ENCODE data around the gene SLC26A6.

GRCh38 chr3:46883627-46884299, 6.2 kb downstream of the PTH1R start:
- PRO-cap, result no peak

- PRO-cap, result no peak
Observed at GRCh38 chr3:47123271-47123635, 40.7 kb downstream of the SETD2 start.

GRCh38 chr3:47406115-47406996, 25.5 kb downstream of the PTPN23 start:
- PRO-cap, result no peak

DNA sequence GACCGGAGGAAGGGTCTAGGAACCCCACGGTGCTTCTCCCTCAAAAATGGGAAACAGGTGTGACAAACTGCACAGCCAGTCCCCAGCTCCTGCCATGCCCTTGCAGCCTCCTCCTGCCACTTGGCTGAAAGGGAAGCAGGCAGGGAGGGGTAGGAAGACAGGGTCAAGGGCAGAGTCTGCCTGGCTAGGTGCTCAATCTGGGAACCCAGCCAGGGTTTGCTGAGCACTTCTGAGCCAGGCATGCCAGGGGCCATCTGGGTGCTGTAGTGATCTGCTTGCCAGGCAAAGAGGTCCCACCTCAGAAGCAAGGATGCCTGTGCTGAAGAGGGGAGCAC, 41.2 kb downstream of the PTPN23 start:
- PRO-cap, result no peak

GRCh38 chr3:47635933-47636479, 57.3 kb upstream of the CSPG5 start:
- PRO-cap, result no peak

DNA sequence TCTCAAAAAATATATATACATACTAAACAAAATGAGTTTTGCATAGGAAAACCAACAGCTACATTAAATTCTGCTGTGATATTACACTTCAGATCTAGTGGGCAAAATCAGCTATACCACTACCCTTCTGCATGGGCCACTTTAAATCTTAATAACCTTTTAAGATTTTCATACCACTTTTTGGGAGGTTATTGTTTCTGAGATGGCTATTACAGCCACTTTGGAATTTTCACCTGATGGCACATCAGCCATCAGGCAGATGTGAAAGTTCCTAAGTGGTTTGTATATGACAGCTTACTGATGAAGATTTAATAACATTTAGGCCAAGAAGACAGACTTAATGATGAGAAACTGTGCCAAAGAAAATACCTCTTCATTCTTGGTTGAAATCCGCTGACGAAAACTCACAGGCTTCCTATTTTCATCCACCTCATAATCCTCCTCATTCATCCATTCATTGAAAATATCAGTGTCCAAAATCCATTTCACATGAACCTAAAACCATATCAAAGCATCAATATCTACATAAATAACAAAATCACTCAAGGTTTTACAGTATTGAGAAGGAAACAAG, 71.3 kb downstream of the SMARCC1 start:
- PRO-cap, result no peak

GRCh38 chr3:47846151-47847176, 43.5 kb downstream of the DHX30 start:
- PRO-cap, result no peak

- PRO-cap, result no peak
Observed at GRCh38 chr3:47962077-47962303, 54.2 kb downstream of the MAP4 start.

- PRO-cap, result no peak
Observed at GRCh38 chr3:48130192-48131061, 57.8 kb downstream of the CDC25A start.

GRCh38 chr3:48434375-48434994, 4.6 kb upstream of the PLXNB1 start:
- PRO-cap, result no peak

GRCh38 chr3:48468311-48468829, 2.3 kb downstream of the TREX1 start:
- PRO-cap, result no peak

- PRO-cap, result no peak
Observed at GRCh38 chr3:48570545-48571493, 7.2 kb upstream of the UCN2 start.

DNA sequence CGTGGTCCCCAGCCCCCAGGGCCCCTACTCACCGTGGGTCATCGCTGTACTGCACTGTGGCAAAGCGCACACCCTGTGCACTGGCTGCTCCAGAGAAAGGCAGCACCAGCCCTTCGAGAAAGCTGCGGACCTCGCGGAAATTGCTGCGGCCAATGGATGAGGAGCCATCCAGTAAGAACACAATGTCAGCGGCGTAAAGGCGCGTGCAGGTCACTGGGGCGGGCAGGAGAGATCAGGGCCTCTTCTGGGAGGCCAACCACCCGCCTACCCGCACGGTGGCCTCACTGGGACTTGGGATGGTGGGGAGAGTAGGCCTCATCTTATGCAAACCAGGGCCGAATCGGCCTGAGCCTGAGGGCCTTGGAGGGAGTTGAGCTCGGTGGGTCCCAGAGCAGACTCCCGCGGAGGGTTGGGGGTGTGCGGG, 781 bp downstream of the COL7A1 start:
- PRO-cap, result no peak

DNA sequence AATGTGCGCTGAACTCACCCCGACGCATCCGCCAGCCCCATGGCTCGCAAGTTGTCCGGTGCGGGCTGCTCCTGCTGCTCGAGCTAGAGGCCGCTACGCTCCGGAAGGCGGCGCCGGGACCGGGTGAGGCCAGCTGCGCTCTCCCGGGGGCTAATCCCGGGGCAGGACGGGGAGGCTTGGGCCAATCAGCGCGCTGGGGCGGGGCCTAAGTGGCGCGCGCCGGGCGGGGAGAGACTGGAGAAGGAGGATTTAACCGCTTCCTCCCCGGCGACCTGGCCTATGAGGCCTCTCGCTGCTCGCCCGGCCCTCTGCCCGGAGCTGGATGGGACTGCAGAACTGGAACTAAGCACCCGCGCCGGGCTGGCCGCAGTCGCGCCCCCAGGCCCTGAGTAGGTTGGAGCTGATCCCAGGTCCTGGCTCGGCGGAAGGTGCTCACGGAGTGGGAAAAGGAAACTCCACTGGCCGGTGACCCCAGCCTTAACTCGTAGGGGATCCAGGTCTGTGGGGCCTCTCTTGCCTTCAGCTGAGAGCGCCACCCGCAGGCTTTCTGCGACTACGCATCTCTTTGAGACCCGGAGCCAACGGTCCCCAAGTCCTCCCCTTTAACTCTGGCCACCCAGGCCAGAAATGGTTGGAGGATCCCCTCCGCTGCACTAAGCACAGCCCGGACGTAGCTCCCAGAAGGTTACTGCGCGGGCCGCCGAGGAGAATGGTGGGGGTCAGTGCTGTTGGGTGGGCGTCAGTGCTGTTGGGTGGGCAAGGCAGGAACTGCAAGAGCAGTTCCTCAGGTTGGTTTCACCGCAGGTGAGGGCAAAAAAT, at the start of gene SLC26A6:
TSS of gene SLC26A6 (minus strand) at position 109 of the 819 bp plus-strand sequence.
- PRO-cap, result bidirectional peak, plus-strand start at position 369 of the sequence, minus-strand start at position 57 of the sequence; bidirectional peak, plus-strand start at position 605 of the sequence, minus-strand start at position 503 of the sequence

- PRO-cap, result no peak
Observed at GRCh38 chr3:48651867-48652169, 10.9 kb downstream of the CELSR3 start.

GRCh38 chr3:48686247-48686494, 456 bp upstream of the NCKIPSD start:
- PRO-cap, result no peak

DNA sequence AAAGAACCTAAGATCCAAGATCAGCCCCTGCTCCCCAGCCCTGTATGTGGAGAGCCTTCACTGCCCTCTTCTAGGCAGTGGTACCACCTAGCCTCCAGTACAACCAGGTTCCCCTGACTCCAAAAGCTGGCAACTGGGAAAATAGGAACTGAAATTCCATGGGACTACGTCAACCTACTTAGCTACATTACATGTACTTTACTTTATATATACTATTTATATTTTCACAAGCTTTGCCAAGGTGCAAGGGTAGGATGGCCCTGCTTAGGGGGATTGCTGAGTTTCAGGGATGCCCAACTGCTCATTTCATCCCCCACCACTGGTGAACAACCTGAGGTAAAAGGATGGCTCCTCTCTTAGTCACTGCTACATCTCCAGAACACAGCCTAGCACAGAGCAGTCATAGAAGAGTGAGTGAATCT, 6.6 kb upstream of the NCKIPSD start:
- PRO-cap, result no peak

GRCh38 chr3:48692853-48693443, 7.2 kb upstream of the NCKIPSD start:
- PRO-cap, result no peak

GRCh38 chr3:48739011-48739825, 22.2 kb upstream of the IP6K2 start:
- PRO-cap, result no peak

DNA sequence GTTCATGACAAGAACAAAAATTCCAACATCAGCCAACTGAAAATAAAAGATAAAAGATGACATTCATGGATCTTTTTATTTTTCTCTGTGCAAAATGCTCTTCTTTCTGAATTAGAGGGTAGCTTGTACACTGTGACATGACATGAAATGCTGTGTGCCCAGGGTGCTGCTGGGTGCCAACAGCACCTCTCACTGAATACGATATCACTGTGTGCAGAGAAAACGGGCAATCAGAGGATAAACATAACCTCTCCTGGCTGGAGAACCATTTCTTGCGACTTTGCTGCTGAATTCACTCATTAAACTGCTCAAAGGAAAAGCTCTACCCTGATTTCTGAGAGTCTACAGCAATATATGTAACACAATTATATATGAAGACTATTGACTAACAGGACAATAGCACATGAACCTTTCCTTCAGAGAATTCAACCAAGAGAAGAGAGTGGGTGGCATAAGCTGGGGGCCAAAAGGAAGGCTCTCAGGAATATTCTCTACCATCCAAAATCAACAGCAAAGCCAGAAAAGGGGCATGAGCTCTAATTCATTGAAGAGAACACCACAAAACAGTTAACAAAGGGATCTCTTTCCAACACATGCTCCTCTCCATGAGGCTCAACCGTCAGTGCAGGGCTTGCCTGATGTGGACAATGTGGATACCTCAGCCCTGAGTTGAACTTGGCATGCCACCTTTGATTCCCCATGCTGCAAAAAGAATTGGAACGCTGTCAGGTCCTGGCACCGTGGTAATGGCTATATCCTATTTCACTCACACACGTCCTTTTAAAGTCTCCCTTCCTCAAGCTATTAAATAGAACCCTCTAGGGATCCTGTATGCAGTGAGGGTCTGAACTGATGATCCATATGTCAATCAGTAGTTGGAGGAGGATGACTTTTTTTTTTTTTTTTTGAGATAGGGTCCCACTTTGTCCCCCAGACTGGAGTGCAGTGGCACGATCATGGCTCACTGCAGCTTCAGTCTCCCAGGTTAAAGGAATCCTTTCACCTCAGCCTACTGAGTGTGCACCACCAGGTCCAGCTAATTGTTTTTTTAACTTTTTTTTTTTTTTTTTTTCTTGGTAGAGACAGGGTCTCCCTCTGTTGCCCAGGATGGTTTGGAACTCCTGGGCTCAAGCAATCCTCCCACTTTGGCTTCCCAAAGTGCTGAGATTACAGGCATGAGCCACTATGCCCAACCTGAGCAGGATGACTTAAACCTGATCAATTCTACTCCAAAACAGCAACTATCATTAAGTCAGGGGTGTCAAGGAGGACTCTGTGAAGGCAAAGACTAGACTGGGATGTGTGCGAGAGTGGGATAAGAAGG, 30.7 kb upstream of the IP6K2 start:
- PRO-cap, result no peak

Data from neural crest cell (in vitro differentiated cells).